ENCODE results near the gene ENDOU.

GRCh38 chr12:46370720-46371200 lies 1.8 kb downstream of the SLC38A2 start:
- PRO-cap, result no peak

DNA sequence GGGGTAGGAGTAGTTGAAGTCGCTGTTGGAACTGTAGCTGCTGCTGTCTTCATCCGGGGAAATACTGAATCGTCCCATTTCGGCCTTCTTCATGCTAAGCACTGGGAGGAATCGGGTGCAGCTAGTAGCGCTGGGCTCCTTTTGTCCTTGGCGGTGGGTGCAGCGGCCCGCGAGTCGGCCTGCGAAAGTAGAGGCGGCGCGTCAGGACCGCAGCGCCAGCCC lies 1.5 kb downstream of the SLC38A2 start:
- PRO-cap, result bidirectional peak, plus-strand start outside the sequence, minus-strand start at position 189 of the sequence

GRCh38 chr12:46402936-46403614 lies 30.5 kb upstream of the SLC38A2 start:
- PRO-cap, result no peak

- PRO-cap, result no peak
Measured at GRCh38 chr12:46406105-46406660, 33.6 kb upstream of the SLC38A2 start.

- PRO-cap, result no peak
Measured at GRCh38 chr12:46524743-46525683, 152.4 kb upstream of the SLC38A2 start.

DNA sequence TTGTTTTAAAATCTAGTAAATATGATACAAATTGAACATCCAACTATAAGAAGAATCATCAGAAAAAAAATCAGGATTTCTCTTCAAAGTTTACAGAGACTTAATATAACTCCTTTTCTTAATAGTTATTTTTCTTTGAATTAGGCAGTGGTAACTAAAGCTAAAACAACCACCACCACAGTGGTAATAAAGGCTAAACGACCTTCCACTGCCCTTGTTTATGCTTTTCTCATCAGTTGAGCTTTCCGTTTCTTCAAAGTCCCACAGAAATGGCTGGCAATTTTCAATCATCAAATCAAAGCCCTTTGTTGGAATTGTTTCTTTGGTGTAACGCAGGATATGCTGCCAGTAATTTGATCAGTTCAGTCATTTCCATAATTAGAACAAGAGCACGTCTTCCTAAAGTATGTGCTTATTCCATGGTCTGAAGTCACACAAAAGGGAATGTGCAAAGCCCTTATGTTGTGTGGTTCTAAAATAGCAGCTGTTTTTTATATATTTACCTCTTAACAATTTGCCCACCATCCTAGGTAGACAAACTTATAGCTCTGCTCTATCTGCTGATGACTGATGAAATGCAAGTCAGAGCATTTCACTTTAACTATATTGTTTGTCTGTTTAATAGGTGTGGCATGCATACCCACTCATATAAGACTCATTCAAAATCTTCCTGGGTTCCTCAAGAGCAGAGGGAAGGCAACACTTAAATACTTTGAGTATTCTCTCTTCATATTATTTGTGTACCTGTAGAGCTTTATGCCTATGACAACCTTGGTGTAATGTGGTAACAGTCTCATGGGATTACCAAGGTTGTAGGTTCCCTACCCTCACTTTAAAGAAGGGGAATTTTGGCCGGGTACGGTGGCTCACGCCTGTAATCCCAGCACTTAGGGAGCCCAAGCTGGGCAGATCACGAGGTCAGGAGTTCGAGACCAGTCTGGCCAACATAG lies 176.1 kb upstream of the SLC38A2 start:
- PRO-cap, result no peak

GRCh38 chr12:46554755-46555201 lies 182.2 kb upstream of the SLC38A2 start:
- PRO-cap, result no peak

GRCh38 chr12:46702804-46703524 lies 122.8 kb downstream of the SLC38A4 start:
- PRO-cap, result no peak

- PRO-cap, result no peak
Measured at GRCh38 chr12:46792973-46793224, 32.9 kb downstream of the SLC38A4 start.

- PRO-cap, result no peak
Measured at GRCh38 chr12:46799977-46800811, 25.6 kb downstream of the SLC38A4 start.

- PRO-cap, result no peak
Measured at GRCh38 chr12:46804372-46804855, 21.4 kb downstream of the SLC38A4 start.

DNA sequence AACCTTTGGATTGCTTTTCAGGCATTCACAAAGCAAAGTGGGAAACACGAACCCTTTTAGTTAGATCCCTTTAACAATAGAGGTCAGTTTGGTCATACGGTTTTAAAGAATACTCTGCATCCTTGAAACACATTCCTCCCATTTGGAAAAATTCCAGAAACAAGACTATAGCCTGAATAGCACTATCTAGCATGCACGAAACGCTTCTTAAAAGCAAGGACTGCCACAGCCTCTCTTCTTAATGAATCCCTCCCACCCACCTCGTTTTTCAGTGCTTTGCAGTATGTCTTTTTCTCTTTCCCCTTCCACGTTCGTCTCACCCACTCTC lies 302 bp downstream of the SLC38A4 start:
- PRO-cap, result no peak

GRCh38 chr12:47068434-47069141 lies 10.8 kb upstream of the PCED1B start:
- PRO-cap, result no peak

GRCh38 chr12:47104747-47105480 lies 25.2 kb upstream of the AMIGO2 start:
- PRO-cap, result no peak

DNA sequence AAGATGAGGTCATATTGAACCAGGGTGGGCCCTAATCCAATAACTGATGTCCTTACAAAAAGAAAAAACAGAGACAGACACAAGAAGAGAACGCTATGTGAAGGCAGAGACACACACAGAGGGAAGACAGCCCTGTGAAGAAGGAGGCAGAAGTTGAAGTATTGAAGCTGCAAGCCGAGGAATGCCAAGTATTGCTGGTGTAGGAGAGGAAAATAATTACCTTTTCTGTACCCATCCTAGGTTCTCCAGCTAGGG lies 105.4 kb upstream of the AMIGO2 start:
- PRO-cap, result no peak

DNA sequence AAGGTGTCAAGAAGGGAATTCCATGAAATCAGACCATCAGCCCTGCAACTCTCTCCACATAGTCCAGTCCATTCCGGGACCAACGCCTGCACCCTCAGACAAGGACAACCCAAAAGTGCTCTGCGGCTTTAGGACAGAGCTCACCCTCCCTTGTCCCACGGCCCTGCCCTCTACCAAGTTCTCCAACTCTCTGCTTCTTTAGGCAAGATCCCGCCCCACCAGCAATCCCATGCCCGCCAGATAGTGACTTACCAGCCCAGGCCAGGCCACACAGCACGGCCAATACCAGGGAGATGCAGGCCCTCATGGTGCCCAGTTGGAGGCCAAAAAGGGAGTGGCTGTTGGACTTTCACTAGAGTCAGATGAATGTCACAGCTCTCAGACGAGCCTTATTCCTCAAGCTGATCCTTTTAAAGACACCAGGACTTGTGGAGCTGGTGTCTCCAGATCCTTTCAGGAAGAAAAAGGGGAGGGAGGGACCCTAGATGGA lies at the start of gene ENDOU:
Gene ENDOU (minus strand): TSS at position 384 of the 490 bp plus-strand sequence.
- PRO-cap, result no peak

- PRO-cap, result no peak
Measured at GRCh38 chr12:47740615-47741248, 15.4 kb upstream of the ENDOU start.

GRCh38 chr12:47753242-47754092 lies 5.2 kb downstream of the RAPGEF3 start:
- PRO-cap, result no peak

- PRO-cap, result no peak
Measured at GRCh38 chr12:47762950-47763332, 4.3 kb upstream of the RAPGEF3 start.

DNA sequence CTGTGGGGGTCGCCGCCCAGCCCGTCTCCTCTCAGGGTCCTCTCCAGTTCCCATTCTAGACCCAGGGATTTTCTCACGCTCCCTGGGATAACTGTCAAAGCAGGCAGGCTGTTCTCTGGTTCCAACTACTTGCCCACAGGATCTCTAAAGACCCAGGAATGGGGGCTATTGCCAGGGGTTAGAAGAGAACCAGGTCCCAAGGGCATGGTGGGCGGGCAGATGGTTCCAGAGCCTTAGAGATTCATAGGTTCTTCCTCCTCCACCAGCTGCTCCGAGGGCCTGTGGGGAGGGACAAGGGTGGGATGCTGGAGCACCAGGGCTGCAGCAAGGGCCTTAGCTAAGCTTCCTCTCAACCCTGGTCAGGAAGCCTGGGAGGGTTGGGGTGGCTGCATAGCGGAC lies 10.6 kb downstream of the SLC48A1 start:
- PRO-cap, result no peak